ENCODE results near the gene TPM1.

DNA sequence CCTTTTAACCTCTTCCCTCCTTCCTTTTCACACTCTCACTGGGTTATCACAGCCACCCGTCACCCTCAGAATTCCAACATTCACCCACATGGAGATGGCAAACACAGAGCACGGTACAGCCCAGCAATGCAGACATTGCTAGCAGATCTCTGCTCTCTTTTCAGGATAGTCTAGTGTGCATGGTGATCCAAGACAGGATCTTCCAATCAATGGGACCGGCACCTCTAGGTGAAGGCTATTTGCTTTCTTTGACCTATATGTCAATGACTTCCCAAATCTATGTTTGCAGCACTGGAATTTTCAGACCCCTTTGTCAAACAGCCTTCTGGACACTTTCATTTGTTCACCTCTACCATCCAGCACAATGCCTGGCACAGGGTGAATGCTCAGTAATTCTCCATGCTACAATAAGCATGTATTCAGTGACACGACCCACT lies 278.9 kb upstream of the ICE2 start:
- RRBS: no CpG with 5 or more reads among the region's 4 CpGs

DNA sequence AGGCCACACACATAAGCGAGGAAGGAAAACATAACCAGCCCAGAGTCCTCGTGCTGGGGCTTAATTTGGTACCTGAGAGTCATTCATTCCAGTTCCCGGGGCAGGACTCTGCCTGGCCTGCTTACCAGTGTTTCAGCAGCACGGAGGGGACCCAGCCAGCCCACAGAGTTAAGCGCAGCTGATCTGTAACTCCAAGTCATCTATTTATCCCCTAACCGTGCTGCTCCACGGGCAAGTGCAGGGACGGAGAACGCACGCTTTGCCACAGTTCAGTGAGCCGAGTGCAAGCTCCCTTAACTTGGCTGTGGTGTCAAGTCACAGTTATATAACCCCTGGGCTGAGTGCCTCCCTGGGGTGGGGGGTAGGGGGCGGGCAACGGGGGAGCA lies 302.4 kb upstream of the ICE2 start:
- RRBS: no CpG with 5 or more reads among the region's 13 CpGs

DNA sequence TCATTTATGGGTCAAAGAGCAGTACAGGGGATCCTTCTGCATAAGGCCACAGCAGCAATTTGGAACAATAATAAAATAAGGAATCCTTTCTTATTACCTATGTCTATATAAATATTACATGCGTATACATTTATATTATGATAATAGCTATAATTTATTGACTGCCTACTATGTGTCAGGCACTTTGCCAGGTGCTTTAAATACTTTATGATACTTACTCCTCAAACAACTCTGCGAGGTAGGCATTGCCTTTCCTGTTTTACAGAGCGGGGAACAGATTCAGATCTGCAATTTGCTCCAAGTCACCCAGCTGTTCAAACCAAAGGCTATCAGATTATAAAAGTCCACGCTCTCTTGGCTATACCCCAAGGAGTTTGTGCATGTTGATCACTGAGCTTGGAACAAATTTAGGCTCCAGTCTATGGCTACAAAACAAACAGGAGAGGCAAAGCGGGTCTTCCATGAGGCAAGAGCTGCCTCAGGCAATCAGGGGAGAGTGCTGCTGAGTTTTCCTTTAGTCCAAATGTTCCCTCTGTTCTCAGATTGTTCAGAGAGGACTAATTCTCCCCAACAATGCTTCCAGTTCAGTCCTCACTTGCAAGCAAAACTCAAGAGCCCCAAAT lies 196.2 kb downstream of the RORA start:
- RRBS: no CpG with 5 or more reads among the region's 5 CpGs

DNA sequence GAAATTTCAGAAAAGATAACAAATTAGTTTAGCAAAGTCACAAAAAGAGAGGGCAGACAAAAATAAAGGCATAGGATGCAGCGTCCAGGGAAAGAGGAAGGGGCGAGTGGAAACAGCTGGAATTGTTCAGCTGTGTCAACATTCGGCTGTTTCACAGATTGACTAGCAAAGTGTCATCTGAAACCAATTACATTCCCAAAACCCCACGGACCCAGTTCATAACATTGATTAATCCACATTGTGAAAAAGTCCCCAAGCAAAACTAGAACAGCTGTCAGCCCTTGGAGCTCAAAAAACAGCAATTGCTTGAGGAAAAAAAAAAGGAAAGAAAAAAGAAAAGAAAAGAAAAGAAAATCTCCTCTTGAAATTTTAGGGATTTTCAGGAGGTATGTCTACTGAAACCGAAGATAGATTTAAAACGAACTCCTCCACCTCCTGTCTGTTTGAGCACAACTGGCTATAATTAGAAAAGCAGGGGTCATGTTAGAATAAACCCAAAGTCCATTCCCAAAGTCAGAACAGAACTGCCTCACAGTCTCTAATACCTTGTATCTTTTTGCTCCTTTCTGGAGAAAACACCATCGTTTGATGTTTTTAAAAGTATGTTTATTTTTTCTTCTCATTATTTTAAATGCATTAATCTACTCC lies 159.6 kb downstream of the RORA start:
- RRBS: no CpG with 5 or more reads among the region's 7 CpGs

GRCh38 chr15:61402134-61402737 lies 173.1 kb upstream of the RORA start:
- RRBS: no CpG with 5 or more reads among the region's 4 CpGs

GRCh38 chr15:61929109-61929400 lies 131.2 kb downstream of the VPS13C start:
- RRBS: no CpG with 5 or more reads among the region's 2 CpGs

DNA sequence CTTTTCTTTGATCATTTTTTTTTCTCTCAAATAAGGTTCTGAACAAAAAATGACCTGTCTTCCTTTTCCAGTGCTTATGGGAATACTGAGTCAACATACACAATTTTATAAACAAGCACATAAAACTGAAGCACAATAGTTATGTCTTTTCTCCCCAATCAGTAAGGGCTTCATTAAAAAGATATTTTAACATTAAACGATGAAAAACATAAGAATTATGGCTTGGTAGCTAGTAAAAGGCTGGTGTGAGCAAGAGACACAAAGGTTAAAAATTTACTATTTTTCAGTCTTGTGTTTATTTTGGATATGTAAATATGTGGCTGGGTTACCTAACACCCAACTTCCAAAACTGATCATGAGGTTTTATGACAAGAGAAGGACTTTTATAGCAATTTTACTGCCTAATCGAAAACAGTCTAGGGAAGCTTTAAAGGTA lies 102.1 kb upstream of the TLN2 start:
- RRBS: no CpG with 5 or more reads among the region's 2 CpGs

DNA sequence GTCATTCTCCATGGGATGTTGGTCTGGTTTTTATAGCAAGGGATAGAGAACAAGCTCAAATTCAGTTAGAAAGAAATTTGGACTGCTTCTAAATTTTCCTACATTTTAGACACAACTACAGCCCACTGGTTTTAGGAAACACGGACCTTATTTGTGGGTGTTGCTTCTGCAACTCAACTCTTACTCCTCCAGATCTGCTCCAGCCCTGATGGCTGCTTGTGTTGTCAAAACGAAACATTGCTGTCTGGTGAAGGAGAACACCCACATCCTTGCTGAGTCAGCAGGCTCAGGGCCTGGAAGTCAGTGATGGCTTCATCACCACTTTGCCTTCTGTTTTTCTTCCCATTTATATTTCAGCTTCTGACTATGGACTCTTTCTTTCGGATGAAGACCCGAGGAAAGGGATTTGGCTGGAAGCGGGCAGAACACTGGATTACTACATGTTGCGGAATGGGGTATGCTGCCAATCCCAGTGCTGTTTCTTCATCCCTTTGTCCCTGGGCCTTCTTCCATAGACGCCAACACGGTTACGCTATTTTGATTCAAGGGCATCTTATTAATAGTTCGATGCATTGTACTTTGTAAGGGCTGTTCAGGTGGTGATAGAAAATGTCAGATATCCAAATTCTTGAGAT lies 259.5 kb downstream of the TLN2 start:
- RRBS: no CpG with 5 or more reads among the region's 10 CpGs

GRCh38 chr15:62834737-62835281 lies 207.7 kb upstream of the TPM1 start:
- RRBS: no CpG with 5 or more reads among the region's 4 CpGs

GRCh38 chr15:62958389-62958949 lies 84.1 kb upstream of the TPM1 start:
- RRBS: no CpG with 5 or more reads among the region's 6 CpGs

DNA sequence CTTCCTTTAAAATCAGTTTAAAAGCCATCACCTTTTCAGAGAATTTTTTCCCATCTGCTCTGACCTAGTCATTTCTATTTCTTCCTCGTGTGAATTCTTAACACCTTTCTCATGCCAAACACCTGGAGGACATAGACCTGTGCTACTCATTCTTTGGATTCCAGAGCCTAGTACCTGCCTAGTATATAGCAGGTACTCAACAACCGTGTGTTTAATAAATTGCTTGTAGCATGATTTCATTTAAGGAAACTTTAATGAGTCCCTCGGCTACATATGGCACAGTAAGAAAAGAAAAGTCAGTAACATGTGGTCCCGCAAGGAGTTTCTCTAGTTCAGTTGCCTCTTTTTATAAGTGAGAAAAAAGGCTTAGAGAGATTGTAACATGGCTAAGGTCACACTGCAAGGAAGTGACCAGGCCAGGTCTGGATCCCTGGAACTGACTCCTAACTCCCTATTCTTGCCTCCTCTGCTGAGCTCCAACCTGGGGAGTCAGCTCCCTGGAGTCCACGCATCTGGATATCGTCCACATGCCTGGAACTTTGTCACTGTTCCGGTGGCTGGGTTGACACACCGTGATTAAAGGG lies 1.9 kb upstream of the TPM1 start:
- RRBS: no CpG with 5 or more reads among the region's 8 CpGs

- RRBS: 2% methylated on average over 26 of the region's 36 CpGs
These were observed 273 bp upstream of the TPM1 start for GRCh38 chr15:63042321-63042627.

GRCh38 chr15:63042628-63043541 lies at the start of gene TPM1:
TSS of gene TPM1 (plus strand) at chr15:63042747.
- RRBS: no CpG with 5 or more reads among the region's 60 CpGs

- RRBS: no CpG with 5 or more reads among the region's 5 CpGs
These were observed 11.7 kb downstream of the TPM1 start for GRCh38 chr15:63054111-63054792.

GRCh38 chr15:63151396-63152079 lies 5.7 kb downstream of the RPS27L start:
- RRBS: no CpG with 5 or more reads among the region's 5 CpGs

DNA sequence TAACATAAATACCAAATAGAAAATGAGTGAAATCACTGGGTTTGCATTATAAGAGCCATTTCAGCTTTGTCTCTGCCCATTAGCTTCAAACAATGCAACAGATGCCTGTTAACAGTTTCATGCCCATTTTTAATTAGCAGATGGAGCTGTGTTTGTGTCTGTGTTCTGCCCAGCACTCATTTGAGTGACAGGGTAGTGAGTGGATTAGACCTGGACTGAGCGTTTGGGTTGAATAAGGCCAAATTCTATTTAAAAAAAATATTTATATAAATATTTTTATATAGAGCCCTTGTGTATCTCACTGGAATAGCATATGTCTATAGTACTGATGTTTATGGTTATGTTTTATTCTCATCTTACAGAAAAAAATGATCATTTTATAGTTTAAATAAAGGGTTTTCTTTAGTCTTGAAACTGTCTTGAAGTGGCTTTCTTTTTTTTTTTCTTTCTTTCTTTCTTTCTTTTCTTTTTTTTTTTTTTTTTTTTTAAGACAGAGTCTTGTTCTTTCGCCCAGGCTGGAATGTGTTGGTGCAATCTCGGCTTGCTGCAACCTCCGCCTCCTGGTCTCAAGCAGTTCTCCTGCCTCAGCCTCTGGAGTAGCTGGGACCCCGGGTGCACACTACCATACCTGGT lies 7.6 kb downstream of the RAB8B start:
- RRBS: no CpG with 5 or more reads among the region's 5 CpGs

- RRBS: no CpG with 5 or more reads among the region's 7 CpGs
These were observed 21.2 kb downstream of the RAB8B start for GRCh38 chr15:63210348-63211259.

GRCh38 chr15:63308021-63308813 lies 30.8 kb downstream of the APH1B start:
- RRBS: no CpG with 5 or more reads among the region's 5 CpGs

- RRBS: no CpG with 5 or more reads among the region's 4 CpGs
These were observed 27.0 kb downstream of the CA12 start for GRCh38 chr15:63354784-63354983.

Data from AG08470 (cell line).